ENCODE results near the genes ULK1 and PUS1.

GRCh38 chr12:131050086-131050470 is 96.4 kb downstream of the ADGRD1 start:
- PRO-cap: no peak

DNA sequence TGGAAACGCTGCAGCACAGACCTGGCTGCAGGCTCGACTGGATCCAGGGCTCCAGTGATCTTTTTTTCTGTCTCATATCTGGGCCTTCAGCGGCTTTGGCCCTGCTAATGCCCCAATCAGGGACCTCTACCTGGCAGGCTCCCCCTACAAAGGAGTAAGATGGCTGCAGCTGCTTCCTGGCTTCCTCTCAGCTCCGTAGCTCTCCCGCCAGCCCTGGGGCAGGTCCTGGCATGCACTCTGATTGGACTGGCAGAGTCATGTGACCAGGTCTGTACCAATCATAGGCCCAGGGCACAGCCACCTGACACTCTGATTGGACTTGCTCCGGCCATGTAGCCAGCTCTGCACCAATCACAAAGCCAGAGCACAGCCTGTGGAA is 210.3 kb downstream of the ADGRD1 start:
- PRO-cap: no peak

DNA sequence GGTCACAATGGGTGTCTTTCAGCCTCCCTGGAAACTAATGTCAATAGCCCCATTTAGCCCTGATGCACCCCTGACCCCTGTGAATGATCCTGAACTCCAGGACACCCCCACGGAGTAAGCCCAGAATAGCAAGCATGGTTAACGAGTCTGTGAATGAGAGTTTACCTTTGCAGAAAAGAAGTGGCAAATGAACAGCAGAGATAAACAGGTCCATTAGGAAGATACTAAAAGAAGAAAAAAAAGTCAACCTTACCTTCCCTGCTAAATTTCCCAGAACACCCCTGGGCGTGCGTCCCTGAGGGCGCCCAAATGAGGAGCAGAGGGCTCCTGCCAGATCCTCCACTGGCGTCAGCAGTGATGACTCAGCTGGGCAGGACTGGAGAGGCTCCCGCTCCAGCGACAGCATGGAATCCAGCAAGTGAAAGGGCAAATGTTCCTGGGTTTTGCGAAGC is 314.3 kb downstream of the ADGRD1 start:
- PRO-cap: no peak

DNA sequence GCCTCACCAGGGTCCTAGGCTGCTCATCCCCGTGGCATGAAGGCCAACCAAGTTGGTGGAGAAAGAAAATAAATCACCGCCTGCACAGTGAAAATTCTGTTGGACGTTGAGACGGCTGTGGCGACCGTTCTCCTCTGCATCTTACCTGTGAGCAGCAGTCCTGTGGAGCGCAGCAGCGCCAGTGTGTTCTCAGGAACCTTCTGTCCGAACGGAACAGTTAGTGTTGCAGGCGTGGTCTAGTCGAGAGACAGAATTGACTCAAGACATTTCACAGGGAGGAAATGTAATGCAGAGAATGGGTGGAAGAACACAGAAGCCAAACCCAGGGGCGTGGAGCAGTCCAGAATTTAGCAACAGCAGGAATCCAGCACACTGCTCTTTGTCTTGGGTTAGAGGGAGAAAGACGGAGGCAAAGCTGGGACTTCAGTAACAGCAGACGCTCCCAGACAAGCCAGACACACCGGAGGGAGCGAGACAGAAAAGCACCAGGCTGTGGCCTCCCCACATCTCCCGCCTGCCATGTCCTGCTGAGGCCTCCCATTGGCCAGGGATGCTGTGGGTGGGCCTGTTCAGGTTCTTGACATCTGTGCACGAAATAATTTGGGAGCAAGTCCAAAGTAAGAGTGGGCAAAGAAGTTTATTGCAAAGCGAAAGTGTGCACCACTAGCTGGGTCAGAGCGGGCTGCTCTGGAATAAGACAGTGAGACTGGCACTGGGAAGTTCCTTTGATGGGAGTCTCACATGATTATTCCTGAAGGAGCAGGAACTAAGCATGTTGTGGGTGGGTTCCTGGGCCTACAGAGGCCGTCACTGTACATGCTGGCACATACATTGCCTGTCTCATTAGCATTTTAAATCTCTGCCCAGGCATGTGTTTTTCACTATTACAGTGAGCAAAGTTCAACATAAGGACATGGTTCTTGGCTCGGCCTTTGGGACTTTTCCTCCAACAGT is 339.4 kb upstream of the SFSWAP start:
- PRO-cap: no peak

- PRO-cap: no peak
Measured at GRCh38 chr12:131530276-131530900, 180.5 kb upstream of the SFSWAP start.

DNA sequence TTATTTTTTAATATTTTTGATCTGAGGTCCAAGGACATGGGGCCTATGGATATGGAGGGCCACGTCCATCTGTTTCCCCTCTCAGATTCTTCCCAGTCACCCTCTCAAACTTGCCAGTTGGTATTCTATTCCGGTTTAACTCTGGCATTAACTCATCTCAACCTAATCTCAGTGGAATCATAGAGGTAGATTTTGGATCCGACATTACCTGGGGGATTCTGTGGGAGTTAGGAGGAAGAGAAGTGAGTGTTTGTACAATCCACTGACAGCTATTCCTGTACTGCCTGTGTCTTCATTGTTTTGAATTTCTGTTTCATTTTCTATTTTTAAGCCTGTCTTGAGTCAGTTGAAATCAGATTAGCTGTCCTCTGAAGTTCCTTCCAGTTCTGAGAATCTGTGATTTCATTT is 103.5 kb upstream of the SFSWAP start:
- PRO-cap: no peak

GRCh38 chr12:131620334-131621622 is 90.1 kb upstream of the SFSWAP start:
- PRO-cap: unidirectional peak, plus-strand start at chr12:131621263

GRCh38 chr12:131661217-131661642 is 49.7 kb upstream of the SFSWAP start:
- PRO-cap: no peak

DNA sequence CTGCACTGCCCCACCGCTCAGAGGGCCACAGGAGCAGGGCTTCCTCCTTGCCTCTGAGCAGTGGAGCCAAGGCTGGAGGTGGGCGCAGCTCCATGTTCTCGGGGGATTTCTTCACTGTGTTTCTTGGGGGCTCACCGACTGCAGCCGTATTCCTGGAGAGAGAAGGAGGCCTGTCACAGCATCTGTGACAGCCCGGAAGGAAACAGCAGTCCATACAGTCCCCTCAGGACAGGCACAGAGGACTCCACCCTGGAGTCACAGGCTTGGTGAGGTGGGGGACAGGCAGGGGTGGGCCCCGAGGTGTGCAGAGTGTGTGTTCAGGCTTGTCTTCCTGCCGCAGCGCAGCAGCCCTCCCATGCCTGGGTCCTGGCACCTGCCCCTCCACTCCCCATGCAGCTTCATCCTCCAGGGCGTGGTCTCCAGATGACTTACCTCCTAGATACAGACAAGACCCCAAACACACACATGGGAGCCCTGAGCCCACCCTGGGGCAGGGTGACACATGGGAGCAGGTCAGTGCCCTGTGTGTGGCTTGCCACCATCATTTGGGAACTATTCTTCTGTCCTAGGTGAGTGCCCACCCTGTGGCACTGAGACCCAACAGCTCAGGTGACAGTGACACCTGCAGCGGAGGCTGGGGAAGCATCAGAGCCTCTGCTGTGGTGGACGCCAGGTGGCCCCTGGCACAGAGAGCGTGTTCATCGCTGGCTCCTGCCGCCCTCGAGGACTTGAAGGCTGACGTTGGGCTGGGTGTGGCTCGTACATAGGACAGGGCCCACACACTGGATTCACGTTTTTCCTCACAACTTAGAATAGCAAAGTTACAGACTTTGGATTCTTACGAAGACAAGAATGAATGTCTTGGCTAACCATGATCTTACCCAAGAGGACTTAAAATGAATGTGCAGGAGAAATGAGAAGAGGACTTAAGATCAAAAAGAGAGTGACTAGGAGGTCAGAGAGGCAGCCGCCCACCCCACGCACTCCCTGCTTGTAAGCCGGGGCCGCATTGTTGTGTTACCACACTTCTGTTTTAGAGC is 22.9 kb downstream of the SFSWAP start:
- PRO-cap: no peak

DNA sequence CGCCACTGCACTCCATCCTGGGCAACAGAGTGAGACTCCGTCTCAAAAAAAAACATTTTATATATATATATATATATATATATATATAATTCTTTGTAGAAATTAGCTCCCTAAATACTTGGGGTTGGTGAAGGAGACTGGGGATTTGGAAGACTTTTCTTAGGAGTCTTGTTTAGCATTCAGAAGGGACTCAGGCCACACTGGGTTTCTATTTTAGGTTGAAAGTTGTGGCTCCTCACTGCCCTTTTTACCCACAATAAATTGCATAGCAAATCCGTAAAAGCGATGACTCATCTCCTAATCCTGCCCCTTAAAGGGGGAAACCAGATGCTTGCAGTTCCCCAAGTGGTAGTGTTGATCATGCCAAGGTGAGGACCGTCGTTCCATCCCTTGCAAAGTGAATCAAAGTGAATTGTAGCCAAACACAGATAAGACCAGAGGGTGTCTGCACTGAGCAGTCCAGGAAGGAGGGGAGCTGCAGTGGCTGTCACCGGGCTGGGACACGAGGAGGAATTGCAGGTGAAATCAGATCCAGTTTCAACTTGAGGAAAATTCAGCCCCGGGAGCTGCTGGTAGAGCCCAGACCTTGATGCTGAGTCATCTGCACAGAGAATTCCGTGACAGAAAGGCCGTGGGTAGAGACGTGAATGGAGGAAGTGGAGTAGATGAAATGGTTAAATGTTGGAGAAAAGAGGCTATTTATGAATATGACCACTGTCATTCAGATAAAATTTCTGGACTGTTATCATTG is 44.3 kb upstream of the MMP17 start:
- PRO-cap: no peak

- PRO-cap: bidirectional peak, plus-strand start at chr12:131894622, minus-strand start at chr12:131894416
Measured at GRCh38 chr12:131894062-131895165, at the start of gene ULK1. TSS of gene ULK1 (plus strand) at chr12:131894622.

DNA sequence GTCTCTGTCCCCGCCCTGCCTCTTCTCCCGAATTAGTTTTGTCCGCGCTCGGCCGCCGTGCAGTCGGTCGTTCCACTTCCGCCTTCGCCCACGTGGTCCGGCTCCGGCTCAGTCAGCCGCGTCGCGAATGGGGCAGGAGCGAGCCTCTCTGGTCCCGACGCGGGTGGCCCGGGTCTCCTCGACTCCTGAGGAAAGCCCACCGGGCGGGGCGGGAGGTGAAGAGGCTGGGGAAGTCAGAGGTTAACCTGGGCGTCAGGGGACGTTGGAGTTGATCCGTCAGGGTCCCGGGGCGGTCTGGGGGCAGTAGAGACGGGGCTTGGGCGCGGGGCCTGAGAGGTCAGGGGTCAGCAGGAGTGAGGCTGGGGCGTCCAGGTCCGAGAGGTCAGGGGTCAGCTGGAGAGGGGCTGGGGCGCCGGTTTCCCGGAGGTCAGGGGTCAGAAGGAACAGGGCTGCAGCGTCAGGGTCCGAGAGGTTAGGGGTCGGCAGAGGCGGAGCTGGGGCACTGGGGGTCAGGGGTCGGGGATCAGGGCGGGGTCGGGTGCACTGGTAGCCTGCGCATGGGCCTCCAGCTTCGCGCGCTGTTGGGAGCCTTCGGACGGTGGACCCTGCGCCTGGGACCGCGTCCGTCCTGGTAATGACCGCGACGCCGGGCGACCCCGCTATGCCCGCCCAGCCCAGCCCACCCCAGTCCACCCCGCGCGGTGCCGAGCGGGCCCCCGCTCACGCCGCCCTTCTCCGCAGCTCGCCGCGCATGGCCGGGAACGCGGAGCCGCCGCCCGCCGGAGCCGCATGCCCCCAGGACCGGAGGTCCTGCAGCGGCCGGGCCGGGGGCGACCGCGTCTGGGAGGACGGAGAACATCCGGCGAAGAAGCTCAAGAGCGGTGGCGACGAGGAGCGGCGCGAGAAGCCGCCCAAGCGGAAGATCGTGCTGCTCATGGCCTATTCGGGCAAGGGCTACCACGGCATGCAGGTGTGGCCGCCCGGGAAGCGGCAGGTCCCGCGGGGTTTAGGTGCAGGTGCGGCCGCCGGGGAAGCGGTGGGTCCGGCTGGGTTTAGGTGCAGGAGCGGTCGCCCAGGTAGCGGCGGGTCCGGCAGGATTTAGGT is at the start of gene PUS1:
PUS1 (plus strand) TSS at position 111 of the 1,104 bp plus-strand sequence.
- PRO-cap: bidirectional peak, plus-strand start at position 115 of the sequence, minus-strand start outside the sequence

DNA sequence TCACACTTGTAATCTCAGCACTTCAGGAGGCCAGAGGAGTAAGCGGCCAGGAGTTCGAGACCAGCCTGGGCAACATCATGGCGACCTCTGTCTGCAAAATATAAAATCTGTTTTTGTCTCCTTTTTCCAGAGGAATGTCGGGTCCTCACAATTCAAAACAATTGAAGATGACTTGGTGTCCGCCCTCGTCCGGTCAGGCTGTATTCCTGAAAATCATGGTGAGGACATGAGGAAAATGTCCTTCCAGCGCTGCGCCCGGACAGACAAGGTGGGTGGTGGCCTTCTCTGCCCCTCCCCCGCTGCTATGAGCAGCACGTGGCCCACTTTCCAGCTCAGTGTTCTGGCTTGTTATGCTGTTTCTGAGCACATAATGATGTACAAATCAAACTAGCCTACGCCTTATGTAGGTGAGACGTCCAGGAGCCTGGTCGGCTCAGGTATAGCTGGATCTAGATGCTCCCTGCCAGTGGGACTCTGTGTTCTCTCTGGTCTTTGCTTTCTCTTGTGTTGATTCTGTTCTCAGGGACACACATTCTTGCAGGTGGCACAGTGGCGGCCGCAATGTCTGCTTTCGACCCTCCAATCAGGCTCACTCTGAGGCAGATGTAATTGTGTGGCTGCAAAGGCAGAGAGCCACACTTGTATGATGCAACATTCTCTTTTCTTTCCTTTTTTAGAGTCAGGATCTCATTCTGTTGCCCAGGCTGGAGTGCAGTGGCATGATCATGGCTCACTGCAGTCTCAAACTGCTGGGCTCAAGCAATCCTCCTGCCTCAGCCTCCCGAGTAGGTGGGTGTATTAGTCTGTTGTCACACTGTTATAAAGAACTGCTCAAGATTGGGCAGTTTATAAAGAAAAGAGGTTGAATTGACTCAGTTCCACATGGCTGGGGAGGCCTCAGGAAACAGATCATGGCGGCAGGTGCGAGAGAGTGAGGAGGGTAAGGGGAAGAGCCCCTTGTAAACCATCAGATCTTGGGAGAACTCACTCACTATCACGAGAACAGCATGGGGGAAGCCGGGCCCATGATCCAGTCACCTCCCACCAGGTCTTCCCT is 3.3 kb downstream of the PUS1 start:
- PRO-cap: no peak

DNA sequence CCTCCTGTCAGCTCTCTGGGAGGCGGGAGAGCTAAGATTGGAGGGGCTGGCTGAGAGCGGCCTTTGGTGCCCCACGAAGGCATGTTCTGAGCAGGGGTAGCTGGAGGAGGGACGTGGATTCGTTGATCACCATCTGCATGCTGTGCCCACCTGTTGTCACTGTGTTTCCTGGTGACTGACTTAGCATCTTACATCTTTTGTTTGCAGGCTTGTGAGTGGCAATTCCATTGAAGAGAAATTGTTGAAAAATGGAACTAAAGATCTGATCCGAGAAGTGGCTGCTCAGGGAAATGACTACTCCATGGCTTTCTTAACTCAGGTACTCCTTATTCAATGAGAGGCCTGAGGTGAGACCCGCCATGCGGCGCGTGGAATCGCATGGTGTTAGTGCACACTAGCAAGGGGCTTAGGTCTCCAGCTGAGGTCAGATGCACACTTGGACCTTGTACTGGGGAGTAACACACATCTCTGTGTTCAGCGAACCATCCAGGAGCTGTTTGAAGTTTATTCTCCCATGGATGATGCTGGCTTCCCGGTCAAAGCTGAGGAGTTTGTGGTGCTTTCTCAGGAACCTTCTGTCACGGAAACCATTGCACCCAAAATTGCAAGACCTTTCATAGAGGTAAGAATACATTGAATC is 87.9 kb downstream of the EP400 start:
- PRO-cap: no peak

DNA sequence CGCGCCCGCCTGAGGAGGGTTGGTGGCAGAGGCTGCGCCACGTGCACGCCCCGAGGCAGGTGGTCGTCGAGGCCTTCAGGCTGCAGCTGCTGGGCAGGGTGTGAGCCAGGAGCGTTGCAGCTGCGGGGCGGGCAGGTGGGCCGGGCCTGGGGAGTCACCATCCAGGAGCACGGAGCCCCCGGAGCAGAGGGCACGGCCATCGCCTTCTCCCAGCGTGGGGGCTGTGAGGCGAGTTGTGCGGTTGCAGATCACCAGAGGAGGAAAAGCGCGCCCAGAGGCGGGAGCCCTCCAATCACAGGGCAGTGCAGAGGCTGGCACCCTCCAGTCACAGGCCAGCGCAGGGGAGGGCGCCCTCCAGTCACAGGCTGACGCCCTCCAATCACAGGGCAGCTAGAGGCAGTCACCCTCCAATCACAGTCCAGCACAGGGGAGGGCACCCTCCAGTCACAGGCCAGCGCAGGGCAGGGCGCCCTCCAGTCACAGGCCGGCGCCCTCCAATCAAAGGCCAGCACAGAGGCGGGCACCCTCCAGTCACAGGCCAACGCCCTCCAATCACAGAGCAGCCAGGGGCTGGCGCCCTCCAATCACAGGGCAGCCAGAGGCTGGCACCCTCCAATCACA is 26.8 kb downstream of the DDX51 start:
- PRO-cap: no peak

GRCh38 chr12:132130576-132130823 is 13.6 kb downstream of the DDX51 start:
- PRO-cap: no peak

- PRO-cap: no peak
Measured at GRCh38 chr12:132134217-132134886, 9.8 kb downstream of the DDX51 start.

- PRO-cap: no peak
Measured at GRCh38 chr12:132138701-132139486, 5.2 kb downstream of the DDX51 start.

DNA sequence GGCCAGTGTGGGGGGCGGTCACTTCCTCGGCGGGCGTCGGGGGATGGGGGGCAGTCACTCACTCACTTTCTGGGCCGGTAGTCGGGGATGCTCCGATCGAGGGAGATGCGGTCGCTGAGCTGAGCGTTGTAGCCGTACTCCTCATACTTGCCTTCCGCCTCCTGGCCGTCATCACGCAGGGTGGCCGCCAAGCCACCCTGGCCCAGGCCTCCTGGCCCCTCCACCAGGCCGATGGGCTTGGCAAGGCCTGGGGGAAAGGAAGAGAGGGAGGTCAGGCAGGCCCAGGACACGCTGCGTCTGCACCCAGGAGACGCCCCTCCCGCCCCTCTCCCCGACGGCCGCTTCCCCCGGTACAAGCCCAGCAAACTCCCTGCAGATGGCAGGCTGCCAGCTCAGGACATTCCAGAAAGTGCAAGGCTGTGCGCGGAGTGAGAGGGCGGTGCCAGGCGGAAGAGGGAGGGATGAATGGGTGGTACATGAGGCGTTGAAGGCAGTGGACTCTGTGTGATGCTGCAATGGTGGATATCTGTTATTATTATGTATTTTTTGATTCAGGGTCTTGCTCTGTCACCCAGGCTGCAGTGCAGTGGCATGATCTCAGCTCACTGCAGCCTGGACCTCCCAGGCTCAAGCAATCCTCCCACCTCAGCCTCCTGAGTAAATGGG is 43.1 kb downstream of the GALNT9 start:
- PRO-cap: no peak

DNA sequence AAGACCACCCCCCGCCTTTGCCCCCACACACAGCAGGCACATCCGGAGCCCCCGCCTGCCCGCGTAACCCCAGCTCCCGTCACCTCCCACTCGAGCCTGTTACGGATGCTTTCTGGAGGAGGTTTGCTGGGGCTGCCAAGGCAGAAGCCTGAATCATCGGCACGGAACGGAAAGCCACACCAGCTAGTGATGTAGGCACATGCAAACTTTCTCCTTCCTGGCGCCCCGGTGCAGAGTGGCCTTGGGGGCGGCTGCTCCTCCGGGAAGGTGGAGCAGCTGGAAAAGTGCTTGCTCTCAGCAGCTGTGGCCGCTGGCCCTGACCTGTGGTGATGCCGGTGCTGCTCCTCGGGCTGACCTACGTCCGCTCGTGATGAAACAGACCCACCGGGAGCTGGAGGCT is 1.5 kb downstream of the GALNT9 start:
- PRO-cap: no peak